Duodenum (tissue), 1 donor: ENCODE results near the genes CYP2A13 and CYP2F1.

GRCh38 chr19:40791309-40791708, 7.7 kb upstream of the EGLN2 start:
- PRO-cap: no peak

DNA sequence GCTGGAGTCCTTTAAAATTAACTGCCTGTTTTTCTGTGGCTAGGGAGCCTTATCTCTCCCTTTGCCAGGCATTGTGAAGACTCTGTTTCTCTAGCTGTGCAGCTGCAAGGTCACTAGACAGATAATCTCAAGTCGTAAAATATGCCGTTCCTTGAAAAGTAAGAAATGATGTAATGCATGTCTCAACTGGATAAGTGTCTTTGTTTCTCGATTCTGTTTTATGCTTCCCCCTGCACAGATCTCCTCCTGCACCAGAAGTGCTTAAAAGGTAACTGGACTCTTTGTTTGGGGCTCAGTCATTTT, 14.3 kb upstream of the CYP2A6 start:
- PRO-cap: no peak

GRCh38 chr19:40921091-40922051, 39.3 kb upstream of the CYP2A7 start:
- PRO-cap: no peak

GRCh38 chr19:40922265-40923188, 40.5 kb upstream of the CYP2A7 start:
- PRO-cap: no peak

- PRO-cap: no peak
Observed at GRCh38 chr19:41000240-41000785, 9.2 kb downstream of the CYP2B6 start.

DNA sequence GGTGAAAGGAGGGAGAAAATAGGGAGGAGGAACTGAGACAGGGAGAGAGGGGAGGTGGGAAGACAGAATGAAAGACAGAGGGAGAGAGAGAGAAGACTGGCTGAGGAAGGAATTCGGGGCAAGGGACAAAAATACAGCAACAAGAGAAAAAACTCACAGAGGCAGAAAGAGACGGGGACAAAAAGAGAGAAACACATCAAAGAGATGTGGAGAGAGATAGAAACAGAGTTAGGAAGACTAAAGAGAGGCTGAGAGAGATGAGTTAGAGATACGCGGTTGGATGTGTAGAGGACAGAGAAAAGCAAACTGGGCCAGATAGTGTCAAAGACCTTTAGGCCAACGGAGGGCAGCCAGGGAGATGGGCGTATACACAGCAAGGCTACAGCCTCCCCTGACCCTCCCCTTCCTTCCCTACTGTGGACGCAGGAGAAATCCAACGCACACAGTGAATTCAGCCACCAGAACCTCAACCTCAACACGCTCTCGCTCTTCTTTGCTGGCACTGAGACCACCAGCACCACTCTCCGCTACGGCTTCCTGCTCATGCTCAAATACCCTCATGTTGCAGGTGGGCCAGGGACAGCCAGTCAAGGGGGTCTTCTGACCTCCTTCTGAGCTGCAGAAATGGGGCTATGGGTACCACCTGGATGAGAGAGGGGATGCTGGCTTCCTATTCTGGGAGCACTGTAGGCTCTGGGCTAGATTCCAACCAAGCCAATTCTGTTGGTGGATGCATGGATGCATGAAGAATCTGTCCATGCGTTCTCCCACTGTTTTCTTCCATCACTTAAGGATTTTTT, 18.7 kb downstream of the CYP2B6 start:
- PRO-cap: no peak

- PRO-cap: no peak
Observed at GRCh38 chr19:41088071-41088546, at the start of gene CYP2A13. Gene CYP2A13, plus strand, starts transcription at chr19:41088451.

DNA sequence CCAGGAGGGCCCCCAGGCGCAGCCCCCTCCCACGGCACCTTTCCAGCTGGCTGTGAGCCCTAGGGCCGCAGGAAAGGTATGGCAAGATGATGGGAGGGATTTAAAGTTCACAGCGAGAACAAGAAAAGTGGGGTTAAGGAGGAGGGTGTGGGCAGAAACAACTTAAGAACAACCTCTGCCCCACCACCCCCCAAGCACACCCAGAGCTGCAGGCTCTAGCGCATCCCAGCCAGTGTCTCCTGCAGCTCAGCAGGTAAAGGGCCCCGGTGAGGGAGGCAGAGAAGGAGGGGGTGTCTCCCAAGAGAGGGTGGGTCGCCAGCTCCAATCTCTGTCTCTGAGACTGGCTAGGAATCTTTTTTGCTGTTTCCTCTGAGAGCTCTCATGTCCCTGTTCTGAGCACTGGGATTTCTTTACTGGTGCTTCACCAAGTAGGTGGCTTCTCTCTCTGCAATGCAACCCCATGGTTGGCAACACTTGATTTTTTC, at the start of gene CYP2F1:
CYP2F1 (plus strand) TSS at position 193 of the 485 bp plus-strand sequence.
- PRO-cap: no peak

DNA sequence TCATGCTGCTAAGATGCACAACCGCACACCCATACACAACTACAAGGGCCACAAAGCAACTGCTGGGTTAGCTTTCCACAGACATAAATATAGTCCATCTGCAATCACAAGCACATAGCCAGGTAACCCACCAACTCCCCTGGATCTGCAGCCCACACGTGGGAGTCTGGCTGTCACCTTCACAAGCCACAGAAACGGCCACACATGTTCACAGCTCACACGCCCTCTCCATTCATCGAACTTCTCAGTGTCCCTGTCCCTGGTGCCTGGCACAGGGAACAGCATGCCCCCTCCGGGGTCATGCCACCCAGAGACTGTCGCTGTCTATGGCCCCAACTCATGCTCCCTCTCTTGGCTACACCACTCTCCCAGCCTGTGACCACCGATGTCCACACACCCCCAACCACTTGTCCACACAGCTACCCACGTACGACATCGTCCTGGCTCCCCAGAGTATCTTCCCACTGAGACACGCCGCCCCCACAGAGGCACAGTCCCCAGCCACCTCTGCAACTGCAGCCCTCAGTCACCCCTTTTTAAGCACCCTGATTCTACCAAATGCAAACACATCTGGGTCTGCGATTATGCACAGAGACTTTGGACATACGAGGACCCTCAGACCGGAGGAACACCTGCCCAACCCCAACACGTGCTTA, 12.2 kb upstream of the AXL start:
- PRO-cap: no peak

GRCh38 chr19:41225853-41226962, 7.2 kb downstream of the AXL start:
- PRO-cap: bidirectional peak, plus-strand start at chr19:41226581, minus-strand start at chr19:41226495

GRCh38 chr19:41238955-41239255, 19.9 kb downstream of the AXL start:
- PRO-cap: no peak

DNA sequence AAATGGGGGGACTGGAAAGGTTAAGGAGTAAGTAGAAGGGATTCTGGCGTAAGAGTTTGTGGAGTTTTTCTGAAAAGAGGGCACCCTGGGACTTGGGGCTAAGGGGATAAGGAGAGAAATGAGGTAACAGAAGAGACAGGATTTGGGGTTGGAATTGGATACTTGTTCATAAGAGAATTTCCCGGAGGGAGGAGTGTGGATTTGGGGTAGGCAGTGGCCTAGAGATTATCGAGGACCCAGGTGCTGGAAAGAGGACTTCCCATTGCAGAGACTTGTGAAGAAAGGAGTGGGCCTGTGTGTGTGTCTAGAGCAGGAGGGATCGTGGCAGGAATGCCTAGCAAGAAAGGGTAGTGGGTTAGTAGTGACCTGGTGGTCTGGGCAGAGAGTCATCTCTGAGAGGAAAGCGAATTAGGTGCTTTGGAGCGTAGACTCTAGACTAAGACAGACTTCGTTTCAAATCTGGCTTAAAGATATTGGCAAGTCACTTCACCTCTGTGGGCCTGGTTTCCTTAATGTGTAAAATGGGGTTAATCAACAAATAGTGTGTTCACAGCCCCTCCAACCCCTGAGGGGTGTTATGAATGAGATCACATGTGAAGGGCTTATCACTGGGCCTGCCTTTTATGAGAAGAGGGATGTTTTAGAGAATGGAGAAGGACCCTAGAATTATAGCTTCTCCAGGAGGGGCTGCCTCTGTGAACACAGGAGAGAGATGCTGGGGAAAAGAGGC, 2.6 kb downstream of the HNRNPUL1 start:
- PRO-cap: no peak

GRCh38 chr19:41299615-41300271, 10.2 kb upstream of the CCDC97 start:
- PRO-cap: no peak

GRCh38 chr19:41304472-41305137, 5.4 kb upstream of the CCDC97 start:
- PRO-cap: no peak

DNA sequence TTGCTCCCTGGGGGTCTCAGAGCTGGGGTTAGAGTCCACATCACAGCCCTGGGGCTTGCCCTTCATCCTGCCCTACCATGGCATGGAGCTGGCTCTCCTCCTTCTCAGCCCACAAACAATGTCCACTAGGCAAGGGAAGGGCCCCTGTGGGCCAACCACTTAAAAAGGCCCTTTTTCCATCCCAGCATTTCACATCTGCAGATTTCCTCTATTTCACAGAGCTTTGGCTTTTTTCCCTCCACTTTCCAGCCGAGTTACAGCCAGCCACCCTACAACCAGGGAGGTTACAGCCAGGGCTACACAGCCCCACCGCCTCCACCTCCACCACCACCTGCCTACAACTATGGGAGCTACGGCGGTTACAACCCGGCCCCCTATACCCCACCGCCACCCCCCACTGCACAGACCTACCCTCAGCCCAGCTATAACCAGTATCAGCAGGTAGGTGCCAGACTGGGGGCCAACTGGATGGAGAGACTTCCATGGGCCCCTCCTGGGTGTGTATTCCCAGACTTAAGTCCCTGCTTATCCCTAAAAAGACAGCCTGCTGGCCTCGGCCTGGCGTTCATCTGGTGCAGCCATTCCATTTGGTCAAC, 4.4 kb upstream of the CCDC97 start:
- PRO-cap: no peak

DNA sequence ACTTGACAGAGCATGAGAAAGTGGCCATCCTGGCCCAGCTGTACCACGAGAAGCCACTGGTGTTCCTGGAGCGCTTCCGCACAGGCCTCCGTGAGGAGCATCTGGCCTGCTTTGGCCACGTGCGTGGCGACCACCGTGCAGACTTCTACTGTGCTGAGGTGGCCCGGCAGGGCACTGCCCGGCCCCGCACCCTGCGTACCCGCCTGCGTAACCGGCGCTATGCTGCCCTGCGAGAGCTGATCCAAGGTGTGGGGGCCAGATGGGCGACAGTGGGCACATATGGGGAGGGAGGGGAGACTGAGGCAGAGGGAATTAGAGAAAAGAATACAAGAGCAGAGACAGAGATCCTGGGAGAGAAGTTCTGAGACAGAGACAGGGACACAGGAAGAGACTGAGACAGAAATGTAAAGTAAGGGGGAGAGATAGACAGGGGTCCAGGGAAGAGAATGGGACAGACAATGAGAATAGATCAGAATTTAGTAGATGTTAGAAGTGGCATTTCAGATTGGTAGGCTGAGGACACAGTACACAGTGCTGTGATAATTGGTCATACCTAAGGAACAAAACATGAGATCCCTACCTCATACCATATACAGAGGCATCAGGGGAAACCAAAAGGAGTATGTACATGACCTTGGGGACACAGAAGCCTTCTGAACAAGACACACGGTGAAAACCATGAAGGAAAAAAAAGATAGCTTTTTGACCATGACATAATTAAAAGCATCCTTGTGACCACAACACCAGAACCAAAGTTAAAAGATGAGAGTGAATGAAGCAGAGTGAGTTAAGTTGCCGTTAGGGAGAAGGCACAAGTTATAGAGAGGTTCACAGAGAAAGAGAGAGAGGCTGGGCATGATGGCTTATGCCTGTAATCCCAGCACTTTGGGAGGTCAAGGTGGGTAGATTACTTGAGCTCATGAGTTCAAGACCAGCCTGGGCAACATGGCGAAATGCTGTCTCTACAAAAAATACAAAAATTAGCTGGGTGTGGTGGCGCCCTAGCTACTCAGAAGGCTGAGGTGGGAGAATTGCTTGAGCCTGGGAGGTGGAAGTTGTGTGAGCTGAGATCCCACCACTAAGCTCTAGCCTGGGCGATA, 7.0 kb downstream of the CCDC97 start:
- PRO-cap: no peak

DNA sequence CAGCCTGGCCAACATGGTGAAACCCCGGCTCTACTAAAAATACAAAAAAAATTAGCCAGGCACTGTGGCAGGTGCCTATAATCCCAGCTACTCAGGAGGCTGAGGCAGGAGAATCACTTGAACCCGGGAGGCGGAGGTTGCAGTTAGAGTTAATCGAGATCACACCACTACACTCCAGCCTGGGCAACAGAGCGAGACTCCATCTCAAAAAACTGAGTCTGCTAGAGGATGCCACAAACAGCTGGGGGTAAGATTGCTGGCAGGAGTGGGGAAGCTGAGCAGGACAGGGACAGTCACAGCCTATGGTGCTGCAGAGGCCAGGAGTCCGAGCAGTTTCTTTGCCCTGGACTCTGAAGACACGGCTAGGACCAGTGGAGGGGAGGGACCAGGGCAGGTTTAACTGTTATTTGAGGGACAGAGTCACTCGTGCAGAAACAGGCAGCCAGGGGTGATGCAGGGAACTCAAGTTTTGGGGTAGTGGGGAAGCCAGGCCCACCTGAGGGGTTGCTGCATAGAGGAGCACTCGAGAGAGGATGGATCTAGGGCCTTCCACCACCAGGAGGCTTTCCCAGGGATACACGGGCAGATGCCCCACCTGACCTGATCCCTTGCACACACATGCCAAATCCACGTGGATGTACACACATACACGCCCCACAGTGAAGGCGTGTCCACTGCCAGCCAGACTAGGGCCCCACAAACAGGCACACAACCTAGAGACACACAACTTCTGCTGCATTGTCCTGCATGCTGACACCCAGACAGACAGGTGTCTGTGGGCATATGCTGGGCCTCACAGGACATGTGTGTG, 8.5 kb downstream of the CCDC97 start:
- PRO-cap: no peak

DNA sequence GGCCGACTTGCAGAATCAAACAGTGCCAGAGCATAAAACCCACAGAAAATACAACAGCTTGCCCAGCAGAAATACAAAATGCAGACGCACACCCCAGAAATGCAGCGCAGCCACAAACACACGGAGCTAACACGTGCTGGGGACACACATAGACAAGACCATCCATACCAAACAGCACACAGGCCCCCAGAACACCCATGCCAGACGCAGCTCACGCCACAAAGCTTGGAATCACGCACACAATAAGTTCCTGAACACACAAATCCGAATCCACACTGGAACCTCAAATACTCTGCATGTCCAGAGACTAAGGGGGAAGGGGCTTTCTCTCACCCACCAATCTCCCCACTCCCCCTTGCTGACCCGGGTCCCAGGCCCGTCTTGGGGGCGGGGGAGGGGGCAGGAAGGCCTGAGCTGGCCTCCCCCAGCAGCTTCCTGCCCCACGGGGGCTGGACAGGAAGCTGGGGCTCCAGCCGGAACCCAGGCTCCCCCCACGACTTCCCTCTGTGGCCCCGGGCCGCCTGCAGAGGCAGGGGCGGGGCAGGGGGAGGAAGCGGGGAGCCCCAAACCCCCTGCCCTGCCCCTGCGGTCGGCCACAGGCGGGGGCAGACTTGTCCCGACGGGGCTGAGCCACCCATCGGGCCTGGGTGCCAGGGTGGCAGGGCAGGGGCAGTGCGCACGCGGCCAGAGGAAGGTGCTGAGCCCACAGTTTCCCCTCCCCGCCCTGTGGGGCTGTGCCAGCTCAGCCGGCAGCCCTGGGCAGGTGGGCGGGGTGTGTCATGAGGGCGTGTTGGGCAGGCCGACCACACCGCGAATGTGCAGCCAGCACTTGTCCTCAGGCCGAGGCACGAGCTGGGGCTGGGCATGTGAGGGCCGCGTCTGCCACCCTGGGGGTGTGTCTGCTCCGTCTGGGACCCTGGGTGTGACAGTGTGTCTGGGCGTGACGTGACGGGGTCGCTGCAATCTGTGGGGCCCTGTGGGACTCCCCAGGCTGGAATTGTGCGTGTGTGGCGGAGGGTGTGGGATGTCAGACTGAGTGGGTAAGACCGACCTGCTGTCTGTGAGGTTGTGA, 17.5 kb downstream of the CCDC97 start:
- PRO-cap: bidirectional peak, plus-strand start at position 496 of the sequence, minus-strand start at position 437 of the sequence; bidirectional peak, plus-strand start at position 780 of the sequence, minus-strand start at position 726 of the sequence

DNA sequence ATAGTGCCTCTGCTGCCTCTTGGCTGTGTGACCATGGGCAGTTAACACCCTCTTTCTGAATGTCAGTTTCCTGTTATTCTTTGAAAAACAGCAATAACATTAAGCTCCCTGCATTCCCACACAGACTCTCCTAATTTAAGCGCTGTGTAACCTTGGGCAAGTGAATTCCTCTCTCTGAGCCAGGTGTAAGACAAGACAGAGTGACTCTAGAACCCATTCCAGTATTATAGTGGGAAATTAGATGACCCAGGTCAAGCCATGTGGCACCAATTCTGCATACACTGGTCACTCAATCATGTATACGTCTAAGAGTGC, 4.6 kb downstream of the TGFB1 start:
- PRO-cap: no peak

GRCh38 chr19:41407086-41407988, 9.7 kb downstream of the BCKDHA start:
- PRO-cap: no peak